HCT116 (cell line): ENCODE results near the genes INO80C and GALNT1.

GRCh38 chr18:34738437-34739021 lies 28.4 kb downstream of the DTNA start:
- RRBS: no CpG with 5 or more reads among the region's 7 CpGs

DNA sequence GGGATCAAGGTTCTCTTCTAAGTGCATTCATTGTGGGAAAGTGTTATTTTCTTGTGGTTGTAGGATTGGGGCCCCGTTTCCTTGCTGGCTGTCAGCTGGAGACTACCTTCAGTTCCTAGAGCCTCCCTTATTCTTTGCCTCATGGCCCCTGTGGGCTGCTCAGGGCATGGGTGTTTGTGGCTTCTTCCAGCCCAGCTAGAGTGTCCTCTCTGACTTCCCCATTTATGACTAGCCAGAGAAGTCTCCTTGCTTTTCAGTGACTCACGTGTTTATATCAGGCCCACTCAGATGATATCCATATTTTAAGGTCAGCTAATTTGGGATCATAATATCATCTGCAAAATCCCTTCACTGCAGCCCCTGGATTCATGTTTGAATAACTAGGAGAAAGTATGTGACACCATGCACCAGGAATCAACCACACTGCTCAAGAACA lies 62.8 kb downstream of the DTNA start:
- RRBS: no CpG with 5 or more reads among the region's 2 CpGs

DNA sequence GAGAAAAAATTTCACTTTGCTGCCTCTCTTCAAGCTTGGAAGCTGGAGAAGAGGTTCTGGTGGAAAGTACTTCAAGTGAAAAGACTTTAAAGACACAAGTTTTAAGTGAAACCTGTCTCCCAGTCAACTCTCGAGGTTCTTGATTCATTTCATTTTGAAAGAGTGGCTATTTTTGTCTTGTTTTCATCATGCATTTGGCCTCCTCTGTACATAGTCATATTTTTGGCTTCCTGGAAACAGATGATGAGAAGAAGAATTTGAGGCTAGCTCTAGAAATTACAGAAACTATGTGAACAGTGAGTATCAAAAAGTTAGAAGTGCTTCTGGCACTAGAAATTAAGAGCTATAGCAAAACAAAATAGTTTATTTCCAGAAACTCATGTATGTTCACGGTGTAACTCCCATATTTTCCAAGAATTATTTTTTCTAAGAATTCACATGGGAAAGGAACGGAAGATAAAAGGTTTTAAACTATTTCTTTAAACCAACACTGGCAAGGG lies 124.9 kb downstream of the DTNA start:
- RRBS: no CpG with 5 or more reads among the region's 3 CpGs

DNA sequence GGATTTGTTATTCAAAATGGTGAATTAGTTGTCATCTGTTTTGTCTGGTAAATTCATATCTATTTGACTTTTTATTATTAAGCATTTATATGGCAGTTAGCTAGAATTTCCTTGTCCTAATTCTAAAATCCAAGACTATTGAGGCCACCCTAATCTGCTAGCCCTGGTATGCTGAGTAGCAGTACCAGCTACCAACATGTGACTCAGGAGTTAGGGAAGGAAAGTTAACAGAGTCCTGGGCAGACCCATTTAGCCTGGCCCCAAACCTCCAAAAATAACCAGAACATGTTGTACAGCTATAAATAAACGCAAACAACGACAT lies 160.4 kb upstream of the MAPRE2 start:
- RRBS: no CpG with 5 or more reads among the region's 2 CpGs

DNA sequence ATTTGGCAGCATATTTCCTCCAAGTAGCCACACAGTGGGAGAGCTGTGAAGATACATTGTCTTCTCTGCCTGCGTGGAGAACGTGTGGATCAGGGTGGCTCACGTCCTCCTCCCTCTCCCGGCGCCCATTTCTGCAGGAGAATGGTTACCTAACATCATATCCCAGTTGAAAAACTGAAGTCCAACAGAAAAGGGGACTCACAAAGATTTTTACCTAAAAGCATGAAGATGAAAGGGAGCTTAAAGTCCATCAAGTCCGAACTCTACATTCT lies 98.0 kb upstream of the MAPRE2 start:
- RRBS: no CpG with 5 or more reads among the region's 6 CpGs

DNA sequence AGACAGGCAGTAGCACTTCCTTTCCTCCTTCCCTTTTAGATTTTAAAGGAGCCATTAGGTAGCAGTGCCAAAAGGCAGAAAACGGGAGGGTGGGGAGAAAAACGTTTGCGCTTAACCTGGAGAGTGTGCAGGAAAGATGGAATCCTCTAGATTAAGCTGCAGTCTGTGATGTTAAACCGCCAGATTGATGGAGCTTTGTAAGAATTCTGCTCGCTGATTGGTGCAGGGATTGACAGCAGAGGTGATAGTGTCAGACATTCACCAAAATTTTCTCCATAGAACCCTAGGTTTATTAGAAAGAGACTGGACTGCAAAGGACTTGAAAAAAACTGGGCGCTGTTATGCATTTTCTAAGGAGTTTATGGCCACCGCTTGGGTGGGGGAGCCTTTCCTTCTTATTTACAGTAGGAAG lies 754 bp downstream of the MAPRE2 start:
- RRBS: no CpG with 5 or more reads among the region's 7 CpGs

DNA sequence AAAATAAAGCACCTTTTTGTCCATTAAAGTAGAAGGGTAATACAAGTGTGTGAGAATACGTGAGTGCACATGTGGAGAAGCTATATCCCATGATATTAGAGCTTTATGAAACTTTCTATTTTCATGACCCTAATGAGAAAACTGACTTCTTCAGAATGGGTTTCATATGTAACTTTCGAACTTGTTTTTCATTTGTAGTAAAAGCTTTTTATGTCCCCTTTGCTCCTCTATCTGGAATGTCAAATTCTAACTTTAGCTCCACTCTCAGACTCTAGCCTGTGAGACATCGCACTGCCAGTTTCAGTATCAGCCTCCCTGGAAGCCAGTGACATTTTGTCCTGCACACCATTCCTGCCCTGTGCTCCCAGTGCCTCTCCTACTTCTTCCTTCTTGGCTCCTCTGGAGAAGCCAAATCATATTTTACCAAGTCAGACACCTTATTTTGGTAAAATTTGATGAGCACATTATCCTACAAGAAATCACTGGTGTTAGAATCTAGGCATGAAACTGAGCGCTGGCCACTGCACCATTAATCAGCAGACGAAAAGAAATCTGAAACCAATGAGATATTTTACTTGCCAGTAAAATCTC lies 42.1 kb downstream of the MAPRE2 start:
- RRBS: no CpG with 5 or more reads among the region's 5 CpGs

- RRBS: no CpG with 5 or more reads among the region's 11 CpGs
Observed at GRCh38 chr18:35131629-35132453, 90.6 kb downstream of the MAPRE2 start.

GRCh38 chr18:35242503-35242935 lies 1.7 kb downstream of the ZNF397 start:
- RRBS: no CpG with 5 or more reads among the region's 7 CpGs

DNA sequence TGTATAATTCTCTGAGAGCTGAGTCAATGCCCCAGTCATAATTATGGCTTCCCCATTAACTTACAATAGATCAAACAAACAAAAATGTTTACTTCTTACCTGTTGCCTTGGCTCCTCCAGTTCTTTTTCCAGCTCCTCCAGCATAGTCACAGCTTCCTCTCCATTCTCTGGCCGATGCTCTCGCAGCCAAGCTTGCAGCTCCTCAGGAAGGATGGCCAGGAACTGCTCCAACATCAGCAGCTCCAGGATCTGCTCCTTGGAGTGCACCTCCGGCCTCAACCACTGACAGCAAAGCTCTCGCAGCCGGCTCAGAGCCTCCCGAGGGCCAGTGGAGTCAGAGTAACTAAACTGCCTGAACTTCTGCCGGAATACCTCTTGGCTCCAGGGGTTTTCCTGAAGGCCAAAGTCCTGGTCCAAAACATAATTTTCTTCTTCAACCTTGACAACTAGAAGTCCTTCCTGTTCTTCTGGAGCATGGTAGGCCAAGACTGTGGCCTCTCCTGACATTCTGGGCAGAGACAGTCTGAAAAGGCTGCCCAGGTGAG lies 23.1 kb downstream of the ZNF397 start:
- RRBS: 99% methylated on average over 3 of the region's 7 CpGs

DNA sequence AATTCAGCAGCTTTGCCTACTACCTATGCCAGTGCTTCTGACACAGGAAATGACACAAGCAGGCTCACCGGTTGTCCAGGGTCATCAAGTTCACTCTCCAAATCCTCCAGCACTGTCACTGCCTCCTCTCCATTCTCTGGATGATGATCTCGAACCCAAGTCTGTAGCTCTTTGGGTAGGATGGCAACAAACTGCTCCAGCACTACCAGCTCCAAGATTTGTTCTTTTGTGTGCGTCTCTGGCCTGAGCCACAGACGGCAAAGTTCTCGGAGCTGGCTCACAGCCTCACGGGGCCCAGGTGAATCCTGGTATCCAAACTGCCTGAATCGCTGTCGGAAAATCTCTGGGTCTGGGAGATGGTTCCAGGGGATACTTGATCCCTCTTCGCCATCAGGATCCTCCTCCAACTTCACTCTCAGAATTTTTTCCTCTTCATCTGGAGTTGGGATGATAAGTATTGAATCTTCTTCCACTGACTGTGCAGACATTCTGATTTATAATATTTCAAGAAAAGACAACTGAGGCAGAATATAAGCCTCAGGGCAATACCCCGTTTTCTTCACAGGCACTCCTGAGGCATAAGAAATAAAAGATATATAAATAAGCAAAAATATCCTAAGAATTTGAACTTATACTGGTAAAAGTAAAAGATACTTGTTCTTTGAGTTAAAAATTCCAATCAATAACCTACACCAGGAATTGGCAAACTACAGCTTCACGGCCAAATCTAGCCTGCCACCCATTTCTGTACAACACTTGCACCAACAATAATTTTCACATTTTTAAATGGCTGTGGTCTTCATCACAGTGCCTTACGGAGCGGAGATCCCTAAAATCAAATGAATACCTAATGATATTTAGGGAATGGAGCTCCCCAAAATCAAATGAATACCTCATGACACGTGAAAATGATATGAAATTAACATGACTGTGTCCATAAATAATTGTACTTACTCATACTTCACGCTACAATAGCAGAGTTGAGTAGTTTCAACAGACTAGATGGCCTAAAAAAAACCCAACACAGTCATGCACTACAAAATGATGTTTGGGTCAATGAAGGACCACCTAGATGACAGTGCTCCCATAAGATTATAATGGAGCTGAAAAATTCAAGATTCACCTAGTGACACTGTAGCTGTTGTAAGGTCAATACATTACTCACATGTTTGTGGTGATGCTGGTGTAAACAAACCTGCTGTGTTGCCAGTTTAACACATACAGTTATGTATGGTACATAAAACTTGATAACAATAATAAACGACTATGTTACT lies 3.6 kb downstream of the ZNF24 start:
- RRBS: no CpG with 5 or more reads among the region's 16 CpGs

DNA sequence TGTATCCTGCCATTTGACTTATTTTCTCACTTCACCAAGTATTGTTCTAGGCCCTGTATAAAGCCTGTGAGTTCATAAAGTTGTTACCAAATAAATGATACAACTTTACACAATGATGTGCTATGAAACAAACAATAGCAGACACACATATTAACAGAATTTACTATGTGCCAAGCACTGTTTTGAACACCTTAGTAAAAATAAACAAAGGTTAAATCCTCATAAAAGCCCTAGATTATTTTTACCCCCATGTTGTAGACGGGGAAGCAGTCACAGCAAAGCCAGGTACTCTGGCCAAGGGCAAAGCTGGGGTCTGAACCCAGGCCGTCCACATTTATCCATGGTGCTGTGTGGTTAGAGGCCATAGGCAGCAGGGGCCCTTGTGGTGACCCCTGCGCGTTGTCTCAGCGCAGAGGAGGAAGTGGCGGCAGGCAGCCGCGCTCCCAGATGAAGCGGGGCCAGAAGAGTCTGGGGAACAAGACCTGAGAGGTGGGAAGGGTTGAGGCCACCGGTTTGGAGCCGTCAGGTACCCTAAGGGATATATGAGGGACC lies 910 bp downstream of the ZNF396 start:
- RRBS: 100% methylated on average over 2 of the region's 11 CpGs

DNA sequence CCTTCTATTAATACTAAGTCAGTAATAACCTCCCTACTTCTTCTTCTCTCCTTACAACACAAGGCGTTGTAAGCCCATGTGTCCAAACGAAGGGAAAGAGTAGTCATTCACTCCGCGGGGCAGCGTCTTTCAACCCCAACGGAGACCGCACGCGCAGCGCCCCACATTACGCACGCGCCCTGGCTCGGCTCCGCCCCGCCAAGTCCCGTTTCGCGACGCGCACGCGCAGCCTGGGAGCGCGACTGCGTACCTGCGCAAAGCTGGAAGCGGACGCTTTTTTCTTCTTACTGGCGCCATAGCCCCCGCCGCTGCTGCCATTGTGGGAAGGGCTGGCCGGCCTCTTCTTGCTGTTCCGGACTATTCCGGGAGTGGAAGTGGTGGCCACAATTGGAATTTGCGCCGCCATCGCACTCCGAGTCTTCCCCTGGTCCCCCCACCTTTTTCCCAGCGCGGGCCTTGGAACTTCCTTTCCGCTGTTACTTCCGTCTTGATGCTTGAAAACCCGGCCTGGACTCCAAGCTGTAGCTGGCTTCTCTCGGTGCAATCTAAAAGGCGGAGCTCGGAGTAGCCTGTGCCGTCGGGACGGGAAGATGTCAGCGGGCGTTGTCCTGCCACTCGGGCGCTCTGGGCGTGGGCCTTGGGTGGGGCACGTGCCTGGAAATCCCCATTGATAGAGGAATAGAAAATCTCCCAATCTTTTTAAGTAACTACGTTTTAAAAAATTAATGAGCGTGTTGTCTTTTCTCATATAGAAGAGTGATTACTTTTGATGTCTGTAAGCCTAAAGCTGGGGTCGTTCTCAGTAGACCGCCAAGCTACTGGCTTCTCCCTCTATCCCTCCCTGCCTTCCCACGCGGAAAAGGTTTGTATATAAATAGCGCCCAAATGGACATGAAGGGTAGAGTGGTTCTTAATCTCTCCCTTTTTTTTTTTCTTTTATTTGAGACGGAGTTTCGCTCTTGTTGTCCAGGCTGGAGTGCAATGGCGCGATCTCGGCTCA lies at the start of gene INO80C:
Gene INO80C, minus strand, starts transcription at position 492 of the 1,000 bp plus-strand sequence.
- RRBS: no CpG with 5 or more reads among the region's 68 CpGs

- RRBS: 3% methylated on average over 31 of the region's 101 CpGs
Observed at GRCh38 chr18:35581659-35582500, at the start of gene GALNT1. Gene GALNT1 (plus strand): TSS chr18:35581740.

DNA sequence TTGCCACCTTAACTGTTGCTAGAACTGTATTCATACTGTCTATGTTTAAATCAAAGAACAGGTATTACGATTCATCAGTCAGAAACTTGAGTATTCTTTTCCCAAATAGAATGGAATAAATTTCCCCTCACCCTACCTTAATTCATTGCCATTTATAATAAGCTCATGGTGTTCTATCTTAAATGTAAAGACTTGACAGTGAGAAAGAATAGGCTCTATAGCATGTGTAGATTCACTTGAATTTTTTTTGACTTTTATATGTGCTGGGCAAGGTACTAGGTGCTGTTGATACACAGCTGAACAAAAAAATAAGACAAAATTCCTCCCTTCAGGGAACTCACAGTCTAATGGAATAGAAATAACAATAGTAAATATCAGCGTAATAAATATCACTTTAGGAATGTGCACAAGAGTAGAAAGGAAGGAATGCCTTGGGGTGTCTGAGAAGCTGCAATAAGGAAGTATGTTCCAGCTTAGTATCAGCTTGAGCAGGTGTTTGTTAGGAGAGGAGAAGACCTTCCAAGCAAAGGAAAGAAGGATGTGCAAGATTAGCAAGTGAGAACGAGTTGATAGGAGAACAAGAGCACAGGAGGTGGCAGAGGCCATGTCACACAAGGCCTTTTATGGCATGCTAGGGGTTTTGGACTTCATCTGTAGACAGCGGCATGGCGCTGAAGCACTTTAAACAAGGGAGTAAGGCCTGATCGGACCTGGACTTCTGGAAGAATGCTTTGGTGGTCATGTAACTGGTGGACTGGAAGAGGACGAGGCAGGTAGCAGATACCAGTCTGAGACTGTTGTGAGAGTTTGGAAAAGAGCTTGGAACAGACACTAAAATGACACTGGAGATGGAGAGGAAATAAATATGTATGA lies 74.7 kb downstream of the GALNT1 start:
- RRBS: no CpG with 5 or more reads among the region's 7 CpGs

GRCh38 chr18:35686840-35687262 lies 105.3 kb downstream of the GALNT1 start:
- RRBS: no CpG with 5 or more reads among the region's 3 CpGs

DNA sequence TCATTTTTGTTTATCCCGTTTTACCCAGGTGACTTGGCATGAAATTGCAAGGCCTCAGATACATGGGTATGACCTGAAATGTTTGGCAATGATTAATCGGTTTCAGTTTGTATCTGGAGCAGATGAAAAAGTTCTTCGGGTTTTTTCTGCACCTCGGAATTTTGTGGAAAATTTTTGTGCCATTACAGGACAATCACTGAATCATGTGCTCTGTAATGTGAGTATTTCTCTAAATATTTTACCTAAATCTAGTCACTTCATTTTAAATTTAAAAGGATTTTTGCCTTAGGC lies 26.7 kb downstream of the ELP2 start:
- RRBS: no CpG with 5 or more reads among the region's 4 CpGs

DNA sequence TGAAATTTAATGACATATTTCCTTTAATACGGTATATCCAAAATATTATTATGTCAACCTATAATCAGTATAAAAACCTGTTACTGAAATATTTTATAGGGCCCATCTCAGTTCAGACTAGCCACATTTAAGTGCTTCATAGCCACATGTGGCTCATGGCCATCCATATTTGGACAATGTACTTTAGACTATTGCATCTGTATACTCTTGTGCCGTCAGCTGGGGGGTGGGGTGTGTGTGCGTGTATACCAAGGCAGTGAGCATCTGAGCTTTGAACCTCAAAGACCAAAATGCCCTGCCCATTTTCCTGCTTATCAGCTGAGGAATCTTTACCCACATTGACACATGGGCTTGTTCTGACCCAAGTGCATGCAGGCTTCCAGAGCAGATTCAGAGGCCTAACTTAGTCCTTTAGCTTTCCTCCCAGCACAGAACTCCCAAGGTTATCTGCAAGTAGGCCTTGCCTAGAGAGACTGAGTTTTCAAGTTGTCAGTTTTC lies 11.2 kb upstream of the MOCOS start:
- RRBS: no CpG with 5 or more reads among the region's 3 CpGs

GRCh38 chr18:36419476-36419934 lies 122.0 kb downstream of the FHOD3 start:
- RRBS: no CpG with 5 or more reads among the region's 2 CpGs